Cytotoxic T cell (primary cell): Measurements from ENCODE around the genes MAPK8IP3, NME3, SPSB3 and E4F1.

GRCh38 chr16:1560952-1561592 lies 27.6 kb downstream of the TMEM204 start:
- PRO-cap, 2 experiments = no peak in any of the 2 experiments

GRCh38 chr16:1565396-1565735 lies 31.9 kb downstream of the TMEM204 start:
- PRO-cap, 2 experiments = no peak in any of the 2 experiments

DNA sequence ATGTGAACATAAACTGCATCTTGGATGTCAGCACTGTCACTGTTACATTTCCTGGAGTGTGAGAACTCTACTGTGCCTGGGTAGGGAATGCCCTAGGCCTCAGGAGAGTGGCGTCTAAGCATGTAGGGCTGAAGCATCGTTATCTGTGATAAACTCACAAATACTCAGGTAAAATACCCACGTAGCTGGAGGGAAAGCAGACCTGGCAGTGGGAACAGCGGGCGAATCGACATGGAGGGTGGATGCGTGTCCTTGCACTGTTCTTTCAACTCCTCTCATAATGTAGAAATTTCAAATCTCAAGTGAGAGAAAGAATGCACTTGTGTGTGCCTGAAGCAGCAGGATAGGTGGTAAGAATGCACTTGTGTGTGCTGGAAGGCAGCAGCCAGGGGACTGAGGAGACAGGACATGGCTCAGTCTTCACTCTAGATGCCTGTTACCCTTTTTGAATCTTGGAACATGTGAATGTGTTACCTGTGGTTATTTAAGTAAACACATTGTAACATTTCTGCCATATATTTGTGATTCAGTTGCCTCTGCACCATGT lies 10.4 kb downstream of the IFT140 start:
- PRO-cap, 2 experiments = no peak in any of the 2 experiments

- PRO-cap, 2 experiments = no peak in any of the 2 experiments
Observed at GRCh38 chr16:1677684-1678073, 400 bp upstream of the JPT2 start.

DNA sequence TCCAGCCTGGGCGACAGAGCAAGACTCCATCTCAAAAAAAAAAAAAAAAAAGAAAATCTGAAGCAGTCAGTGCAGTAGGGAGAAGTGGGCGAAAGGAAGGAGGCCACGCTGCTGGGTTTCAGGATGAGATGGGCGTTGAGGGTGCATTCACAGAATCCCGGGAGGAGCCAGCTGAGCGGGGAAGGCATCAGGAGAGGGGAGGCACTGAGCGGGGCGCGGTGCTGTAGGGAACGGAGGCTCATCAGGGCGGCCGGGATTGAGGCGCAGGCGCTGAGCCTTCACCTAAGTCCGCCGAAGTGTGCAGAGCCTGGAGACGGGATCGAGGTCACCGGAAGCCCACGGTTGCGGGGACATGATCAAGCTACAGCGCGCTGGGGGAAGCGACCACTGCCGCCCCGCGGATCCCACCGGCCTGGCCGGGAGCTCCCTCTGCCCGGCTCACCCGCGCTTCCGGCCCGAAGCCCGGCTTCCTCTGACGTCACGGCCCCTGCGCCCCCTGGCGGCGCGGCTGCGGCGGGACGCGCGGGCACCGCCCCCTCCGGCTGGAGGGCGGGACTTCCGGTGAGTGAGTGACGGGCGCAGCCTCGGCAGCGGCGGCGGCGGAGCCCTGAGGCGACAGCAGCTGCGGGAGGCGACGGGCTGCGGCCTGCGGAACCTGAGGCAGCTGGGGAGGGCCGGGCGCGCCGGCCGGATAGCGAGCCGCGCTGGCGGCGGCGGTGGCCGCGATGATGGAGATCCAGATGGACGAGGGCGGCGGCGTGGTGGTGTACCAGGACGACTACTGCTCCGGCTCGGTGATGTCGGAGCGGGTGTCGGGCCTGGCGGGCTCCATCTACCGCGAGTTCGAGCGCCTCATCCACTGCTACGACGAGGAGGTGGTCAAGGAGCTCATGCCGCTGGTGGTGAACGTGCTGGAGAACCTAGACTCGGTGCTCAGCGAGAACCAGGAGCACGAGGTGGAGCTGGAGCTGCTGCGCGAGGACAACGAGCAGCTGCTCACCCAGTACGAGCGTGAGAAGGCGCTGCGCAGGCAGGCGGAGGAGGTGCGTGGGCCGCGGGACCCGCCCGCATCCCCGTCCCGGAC lies at the start of gene MAPK8IP3:
TSS of gene MAPK8IP3 (plus strand) at position 581 of the 1,084 bp plus-strand sequence.
- PRO-cap, 2 experiments = peak in 2 of 2 experiments; most common plus-strand start position 618 of the sequence (in 2); most common minus-strand start position 431 of the sequence (in 1)

- PRO-cap, 2 experiments = no peak in any of the 2 experiments
Observed at GRCh38 chr16:1762199-1763390, 8.7 kb downstream of the NME3 start.

DNA sequence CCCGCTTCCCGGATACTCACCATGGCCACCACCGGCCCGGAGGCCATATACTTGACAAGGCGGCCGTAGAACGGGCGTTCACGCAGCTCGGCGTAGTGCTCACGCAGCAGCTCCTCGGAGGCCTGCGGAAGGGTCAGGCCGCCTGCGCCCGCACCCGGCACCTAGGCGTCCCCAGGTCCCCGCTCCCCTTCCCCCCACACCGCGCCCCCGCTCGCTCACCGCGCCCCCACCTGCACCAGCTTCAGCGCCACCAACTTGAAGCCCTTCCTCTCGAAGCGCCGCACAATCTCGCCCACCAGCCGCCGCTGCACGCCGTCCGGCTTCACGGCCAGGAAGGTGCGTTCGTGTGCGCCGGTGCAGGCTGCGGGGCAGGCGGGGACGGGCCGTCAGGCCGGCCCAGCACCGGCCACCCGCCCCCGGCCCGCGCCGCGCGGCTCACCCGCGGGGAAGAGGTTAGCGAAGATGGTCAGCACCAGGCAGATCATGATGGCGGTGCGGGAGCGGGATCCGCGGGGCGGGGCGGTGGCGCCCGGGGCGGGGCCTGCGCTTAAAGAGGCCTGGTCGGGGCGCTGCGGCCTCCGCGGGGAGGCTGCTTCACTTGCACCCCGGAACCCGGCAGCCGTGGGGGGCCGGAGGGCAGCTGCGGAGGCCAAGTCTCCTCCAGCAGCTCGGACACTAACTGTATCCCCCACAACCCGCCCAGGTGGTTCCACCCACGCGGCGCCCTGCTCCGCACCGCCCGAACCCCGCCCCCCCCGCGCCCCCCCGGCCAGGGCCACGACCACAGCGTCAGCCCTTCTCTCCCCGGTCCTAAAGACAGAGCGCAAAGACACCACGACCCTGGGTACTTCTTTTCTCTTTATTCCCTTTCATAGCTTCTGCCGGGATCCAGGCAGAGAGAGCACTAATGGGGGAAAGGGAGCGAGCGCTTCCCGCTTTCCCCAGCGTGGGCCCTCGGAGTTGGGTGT lies at the start of gene NME3:
TSS of gene NME3 (minus strand) at position 494 of the 968 bp plus-strand sequence.
- PRO-cap, 2 experiments = no peak in any of the 2 experiments

GRCh38 chr16:1782270-1783207 lies at the start of gene SPSB3:
Gene SPSB3, minus strand, starts transcription at chr16:1782571.
- PRO-cap, 2 experiments = peak in 2 of 2 experiments; most common plus-strand start chr16:1782652 (in 1); most common minus-strand start chr16:1782538 (in 2)

DNA sequence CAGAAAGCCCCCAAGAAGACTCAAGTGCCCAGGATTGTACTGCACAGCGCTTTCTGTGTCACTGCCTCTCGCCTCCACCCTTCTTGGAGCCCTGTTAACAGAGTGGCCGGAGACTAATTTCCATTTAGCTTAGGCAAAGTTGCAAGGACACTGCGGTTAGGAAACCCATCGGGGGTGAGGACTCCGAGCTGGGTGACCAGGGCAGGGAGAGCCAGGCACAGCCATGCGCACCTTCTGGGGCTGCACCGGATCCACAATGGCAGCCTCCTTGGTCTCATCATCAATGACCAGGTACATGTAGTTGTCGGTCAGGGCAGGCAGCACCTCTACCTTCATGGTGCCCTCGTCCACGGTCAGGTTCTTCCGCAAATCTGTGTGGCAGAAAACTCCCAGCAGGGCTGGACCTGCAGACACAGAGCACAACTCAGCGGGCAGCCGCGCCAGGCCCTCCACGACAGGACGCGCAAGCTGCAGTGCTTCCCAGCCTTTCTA lies 3.9 kb downstream of the HAGH start:
- PRO-cap, 2 experiments = no peak in any of the 2 experiments

- PRO-cap, 2 experiments = no peak in any of the 2 experiments
Observed at GRCh38 chr16:1977118-1977871, 4.0 kb downstream of the NOXO1 start.

GRCh38 chr16:1985956-1987196 lies 2.4 kb downstream of the GFER start:
- PRO-cap, 2 experiments = no peak in any of the 2 experiments

GRCh38 chr16:2002437-2003360 lies 12.9 kb downstream of the SYNGR3 start:
- PRO-cap, 2 experiments = no peak in any of the 2 experiments

DNA sequence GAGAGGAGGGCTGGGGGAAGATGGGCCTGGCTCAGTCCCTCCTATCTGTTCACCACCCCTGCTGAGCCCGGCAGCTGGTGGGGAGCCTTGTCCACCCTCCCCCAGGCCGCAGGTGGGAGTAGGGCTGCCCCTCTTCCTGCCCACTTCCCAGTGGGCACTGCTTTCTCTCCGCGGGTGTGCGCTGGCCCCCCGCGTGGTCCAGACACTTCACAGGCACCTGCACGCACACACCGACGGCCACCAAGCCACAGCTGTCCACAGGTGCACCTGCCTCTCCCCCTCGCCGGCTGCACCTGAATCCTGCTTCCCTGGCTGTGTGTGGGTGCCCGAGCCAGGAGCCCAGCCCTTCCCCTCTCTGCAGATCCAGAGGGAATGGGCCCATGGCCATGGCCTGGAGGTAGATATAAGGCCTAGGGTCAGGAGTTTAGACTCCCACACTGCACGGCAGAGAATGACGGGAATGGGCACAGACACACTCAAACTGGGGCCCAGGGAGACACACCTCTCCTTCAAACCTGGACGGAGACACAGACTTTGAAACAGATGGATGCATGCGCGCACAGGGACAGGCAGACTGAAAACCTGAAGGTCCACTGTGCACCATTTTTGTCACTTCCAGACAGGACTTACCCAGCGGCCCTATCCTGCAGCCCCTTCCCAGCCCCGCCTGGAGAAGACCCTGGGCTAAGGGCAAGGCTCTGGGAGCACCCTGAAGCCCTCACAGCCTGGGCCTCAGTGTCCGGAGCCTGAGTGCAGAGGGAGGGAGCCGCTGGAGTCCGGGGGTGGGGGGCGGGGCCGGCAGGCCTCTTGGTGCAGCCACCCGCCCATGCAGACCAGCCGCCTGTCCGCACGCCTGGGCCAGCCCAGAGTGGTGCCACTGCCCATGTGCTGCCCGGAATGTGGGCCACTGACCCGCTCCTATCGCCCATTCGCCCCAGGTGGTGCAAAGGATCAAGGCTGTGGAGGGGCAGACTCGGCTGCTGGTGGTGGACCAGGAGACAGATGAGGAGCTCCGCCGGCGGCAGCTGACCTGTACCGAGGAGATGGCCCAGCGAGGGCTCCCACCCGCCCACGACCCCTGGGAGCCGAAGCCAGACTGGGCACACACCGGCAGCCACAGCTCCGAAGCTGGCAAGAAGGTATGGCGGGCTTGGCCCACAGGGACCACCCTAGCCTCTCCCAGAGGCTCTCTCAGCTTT lies 2.3 kb downstream of the NHERF2 start:
- PRO-cap, 2 experiments = no peak in any of the 2 experiments

DNA sequence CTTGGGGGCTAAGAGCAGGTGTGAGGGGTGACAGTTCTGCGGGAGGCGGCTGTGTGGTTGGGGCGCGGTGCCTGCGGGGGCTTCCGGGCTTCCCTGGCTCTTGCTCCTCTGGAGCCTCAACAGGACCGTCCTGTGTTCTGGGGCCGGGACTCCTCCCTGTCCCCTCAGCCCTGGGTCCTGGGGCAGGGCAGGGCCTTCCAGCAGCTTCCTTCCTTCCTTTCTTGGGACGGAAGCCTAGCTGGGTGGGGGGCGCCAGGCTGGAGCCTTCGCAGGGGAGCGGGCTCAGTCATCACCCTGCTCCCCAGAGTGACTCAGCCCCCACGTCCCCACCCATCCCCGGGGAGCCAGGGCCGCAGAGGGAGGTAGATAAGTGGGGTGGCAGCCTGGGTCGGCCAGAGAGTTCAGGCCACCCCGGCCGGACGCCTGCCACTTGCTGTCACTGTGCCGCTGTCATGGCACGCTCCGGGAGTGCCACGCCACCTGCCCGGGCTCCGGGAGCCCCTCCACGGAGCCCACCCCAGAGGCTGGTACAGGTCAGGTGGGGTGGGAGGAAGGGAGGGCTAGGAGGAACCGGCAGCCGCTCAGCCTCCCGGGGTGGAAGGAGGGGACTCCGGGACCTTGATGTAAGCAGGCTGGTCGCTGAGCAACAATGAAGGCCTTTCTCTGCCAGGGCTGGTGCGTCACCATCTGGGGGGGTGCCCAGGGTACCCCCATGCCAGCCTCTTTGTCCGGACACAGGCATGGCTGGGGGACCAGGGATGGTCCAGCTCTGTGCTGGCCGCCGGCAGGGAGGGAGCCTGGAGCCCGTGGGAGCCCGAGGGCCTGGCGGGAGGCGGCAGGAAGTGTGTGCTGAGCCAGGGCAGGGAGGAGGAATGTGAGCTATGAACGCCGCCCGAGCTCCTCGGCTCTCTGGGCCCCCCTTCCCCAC lies 6.5 kb downstream of the NHERF2 start:
- PRO-cap, 2 experiments = no peak in any of the 2 experiments

DNA sequence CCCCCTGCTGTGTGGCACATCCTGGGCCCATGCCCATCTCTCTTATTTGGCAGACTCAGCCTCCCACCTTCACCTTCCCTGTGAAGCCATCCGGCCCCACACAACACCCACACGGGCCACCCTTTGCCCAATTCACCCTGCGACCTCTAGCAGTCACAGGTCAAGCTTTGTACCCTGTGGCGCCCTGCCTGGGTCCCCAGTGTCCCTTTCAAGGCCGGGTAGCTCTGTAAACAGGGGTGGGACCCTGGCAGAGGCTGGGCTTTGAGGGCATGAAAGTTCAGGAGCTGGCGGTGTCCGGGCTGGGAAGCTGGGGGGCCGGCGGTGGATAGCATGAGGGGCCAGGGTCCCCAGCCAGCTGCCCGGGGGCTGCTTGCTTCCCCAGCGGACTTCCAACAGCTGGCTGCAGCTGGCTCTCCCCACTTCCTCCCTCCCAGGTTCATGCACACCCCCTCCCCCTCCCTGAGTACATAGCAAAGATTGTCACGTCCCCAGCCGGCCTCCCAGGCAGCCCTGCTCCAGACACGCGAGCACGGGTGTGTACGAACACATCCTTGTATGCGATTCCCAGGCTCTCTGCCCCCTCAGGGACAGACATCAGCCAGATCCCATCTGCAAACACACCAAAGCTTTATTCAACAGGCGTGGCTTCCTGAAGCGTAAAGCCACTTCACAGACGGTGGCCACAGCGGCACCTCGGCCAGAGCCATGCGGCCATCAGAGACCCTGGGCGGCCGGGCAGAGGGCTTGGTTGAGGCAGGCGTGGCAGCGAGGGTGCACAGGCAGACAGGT lies 8.2 kb downstream of the NTHL1 start:
- PRO-cap, 2 experiments = no peak in any of the 2 experiments

DNA sequence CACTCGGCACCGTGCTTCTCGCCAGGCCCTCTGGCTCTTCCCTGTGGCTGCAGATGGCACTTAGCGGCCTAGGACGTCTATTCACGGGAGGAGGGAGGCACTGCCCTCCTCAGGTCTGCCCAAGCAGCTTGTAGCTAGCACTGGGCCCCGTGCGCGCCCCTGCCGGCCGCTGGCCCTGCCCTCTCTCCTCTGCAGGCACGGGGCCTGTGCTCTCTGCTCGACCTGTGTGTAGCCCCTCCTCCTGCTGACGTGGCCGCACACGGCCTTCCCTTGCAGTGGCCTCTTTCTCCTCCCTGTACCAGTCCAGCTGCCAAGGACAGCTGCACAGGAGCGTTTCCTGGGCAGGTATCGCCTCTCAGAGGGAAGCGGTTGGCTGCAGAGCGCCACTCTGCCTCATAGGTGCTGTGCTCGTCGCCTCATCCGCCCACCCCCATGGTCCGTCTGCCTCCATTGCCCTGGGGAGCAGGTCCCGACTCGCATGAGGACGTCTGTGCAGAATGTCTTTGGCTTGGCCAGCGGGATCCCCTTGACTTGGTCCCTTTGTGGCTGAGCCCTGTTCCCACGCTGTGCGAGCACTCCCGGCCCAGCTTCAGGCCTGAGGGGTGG lies 34.5 kb downstream of the TSC2 start:
- PRO-cap, 2 experiments = no peak in any of the 2 experiments

GRCh38 chr16:2178306-2179296 lies 17.8 kb downstream of the CASKIN1 start:
- PRO-cap, 2 experiments = no peak in any of the 2 experiments

DNA sequence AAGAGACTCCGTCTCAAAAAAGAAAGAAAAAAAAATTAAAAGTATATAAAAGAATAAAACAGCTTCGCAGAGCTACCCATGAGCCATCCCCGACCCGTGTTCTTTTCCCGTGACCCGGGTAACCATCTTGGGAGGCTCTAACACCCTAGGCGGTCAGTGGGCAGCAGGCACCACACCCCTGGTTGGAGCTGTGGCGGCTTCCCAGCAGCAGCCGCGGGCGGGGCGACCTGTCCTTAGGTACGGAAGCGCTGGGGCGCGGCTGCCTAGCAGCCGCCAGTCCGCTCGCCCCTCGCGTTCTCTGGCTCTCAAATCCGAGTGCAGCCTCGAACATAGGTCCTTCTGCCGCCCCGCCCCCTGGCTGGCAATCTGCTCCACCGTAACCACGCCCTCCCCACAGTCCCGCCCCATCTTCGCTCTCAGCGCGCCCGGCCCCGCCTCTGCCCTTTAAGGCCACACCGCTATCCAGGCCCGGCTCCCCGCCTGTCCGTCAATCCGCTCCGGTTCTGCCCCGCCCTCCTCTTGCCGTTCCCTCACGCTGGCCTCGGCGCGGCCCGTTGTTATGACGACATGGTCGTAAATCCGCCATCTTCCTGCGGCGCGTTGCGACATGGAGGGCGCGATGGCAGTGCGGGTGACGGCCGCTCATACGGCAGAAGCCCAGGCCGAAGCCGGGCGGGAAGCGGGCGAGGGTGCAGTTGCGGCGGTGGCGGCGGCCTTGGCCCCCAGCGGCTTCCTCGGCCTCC lies at the start of gene E4F1:
TSS of gene E4F1 (plus strand) at position 585 of the 743 bp plus-strand sequence.
- PRO-cap, 2 experiments = peak in 2 of 2 experiments; most common plus-strand start position 652 of the sequence (in 2); most common minus-strand start position 300 of the sequence (in 2)

GRCh38 chr16:2228114-2229140 lies 5.0 kb downstream of the E4F1 start:
- PRO-cap, 2 experiments = no peak in any of the 2 experiments

- PRO-cap, 2 experiments = no peak in any of the 2 experiments
Observed at GRCh38 chr16:2428034-2429298, 781 bp upstream of the CCNF start.